Islet of Langerhans (tissue), 1 donor: Measurements from ENCODE around the gene OR1L8.

DNA sequence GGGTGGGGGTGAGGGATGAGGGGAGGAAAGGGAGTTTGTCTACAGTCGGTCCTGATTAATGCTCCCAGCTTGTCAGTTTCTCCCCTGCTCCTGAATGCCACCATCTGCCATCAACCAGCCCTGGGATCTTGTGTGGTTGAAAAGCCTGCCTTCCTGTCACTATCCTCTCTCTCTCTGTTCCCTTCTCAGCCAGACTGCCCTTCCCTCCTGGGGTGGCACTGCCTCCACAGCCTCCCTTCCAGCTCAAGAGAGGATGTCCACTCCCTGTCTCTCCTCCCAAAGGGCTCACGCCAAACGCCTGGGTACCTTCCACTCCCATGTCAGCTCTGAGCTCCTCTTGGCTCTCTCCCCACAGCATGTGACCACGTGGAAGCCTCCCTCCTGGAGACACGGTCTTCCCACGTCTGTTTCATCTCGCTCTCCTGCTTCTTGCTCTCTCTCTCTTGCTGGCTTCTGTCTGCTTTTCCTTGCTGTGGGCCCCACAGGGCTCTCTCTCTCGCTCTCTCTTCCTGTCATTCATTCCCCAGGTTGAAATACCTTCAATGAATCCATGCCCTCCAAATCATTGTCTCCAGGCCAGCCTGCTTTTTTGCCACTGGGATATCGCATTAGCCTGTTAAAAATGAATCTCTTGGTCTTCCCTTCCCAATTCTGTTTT lies 186.2 kb downstream of the DAB2IP start:
- RRBS = no CpG with 5 or more reads among the region's 9 CpGs

- RRBS = no CpG with 5 or more reads among the region's 26 CpGs
These were observed 201.4 kb downstream of the DAB2IP start for GRCh38 chr9:121852626-121853347.

DNA sequence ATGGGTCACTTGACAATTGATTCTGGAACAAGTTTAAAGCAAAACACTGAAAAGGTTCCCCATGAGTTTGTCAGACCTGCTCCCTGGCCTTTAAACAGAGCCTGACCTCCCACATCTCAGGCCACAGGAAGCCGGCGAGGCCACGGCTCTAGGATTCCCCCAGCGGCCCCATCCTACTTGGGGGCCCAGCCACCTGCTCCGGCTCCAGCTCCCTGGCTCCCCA lies 62.0 kb downstream of the TTLL11 start:
- RRBS = 84% methylated on average over 5 of the region's 5 CpGs

DNA sequence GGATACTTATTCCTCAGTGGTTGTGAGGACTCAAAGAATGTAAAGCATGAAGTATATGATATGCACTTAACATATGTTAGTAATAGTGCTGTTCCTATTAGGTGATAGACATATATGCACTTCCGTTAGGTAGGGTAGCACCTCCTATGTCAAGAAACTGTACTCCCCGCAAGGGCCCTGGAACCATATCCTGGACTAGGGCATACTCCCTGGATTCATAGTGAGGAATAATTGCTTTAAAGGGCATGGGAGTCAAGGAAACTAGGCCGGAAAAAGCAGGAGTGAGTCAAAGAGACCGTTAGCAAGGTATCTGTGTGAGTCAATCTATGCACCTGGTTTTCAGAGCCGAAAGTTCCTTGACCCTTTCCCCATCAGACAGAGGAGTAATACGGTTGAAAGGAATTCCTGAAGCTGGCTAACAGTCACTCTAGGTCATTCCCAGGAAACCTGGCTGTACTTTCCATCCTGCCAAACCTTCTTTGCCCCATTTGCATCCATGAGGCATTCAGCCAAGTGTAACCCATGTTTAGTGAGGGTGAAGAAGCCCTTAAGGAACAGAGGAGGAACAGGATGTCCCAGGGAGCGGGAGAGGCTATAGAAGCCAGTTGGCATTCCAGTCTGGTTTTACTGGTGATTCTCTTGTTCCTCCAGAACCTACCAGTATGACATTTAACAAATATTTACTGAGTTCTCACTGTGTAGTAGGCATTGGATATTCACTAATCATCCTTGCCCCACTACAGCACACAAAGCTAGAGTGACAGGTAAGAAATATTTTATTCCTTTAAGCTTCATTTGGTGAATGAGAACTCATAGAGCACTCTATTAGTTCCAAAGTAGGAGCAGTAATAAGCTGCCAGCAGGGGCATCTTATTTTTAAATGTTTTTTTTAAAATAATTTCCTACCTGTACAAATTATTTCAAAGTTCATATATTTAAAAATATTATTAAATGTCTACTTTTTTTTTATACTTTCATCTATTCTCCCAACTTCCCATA lies 16.1 kb downstream of the RBM18 start:
- RRBS = no CpG with 5 or more reads among the region's 7 CpGs

DNA sequence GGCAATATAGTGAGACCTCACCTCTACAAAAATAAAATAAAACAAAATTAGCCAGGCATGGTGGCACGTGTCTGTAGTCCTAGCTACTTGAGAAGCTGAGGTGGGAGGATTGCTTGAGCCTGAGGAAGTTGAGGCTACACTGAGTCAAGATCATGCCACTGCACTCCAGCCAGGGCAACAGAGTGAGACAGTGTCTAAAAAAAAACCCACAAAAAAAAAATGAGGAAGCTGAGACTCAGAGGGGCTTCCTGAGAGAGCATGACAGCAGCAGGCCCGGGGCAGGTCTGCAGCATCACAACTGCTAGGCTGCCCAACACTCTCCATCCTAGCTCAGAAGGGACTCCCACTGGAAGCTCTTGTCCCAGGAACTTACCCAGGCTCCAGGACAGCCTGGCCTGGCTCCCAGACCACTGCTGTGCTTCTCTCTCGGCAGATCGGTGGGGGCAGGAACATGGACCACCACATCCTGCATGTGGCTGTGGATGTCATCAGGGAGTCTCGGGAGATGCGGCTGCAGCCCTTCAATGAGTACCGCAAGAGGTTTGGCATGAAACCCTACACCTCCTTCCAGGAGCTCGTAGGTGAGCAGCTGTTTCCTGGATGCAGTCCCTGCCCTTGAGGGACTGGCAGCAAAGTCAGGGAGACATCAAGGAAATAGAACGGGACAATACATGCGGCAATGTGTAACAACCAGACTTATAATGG lies 19.1 kb downstream of the PTGS1 start:
- RRBS = no CpG with 5 or more reads among the region's 10 CpGs

GRCh38 chr9:122394213-122394757 lies 23.5 kb downstream of the PTGS1 start:
- RRBS = no CpG with 5 or more reads among the region's 4 CpGs

GRCh38 chr9:122583219-122583804 lies at the start of gene OR1L8:
Gene OR1L8, minus strand, starts transcription at chr9:122583384.
- RRBS = no CpG with 5 or more reads among the region's 8 CpGs

DNA sequence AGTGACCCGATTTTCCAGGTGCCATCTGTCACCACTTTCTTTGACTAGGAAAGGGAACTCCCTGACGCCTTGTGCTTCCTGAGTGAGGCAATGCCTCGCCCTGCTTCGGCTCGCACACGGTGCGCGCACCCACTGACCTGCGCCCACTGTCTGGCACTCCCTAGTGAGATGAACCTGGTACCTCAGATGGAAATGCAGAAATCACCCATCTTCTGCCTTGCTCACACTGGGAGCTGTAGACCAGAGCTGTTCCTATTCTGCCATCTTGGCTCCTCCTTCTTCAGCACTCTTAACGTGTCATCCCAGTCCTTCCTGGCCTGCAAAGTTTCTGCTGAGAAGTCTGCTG lies 12.7 kb upstream of the OR1L8 start:
- RRBS = no CpG with 5 or more reads among the region's 10 CpGs

- RRBS = no CpG with 5 or more reads among the region's 5 CpGs
These were observed 30.7 kb upstream of the GPR21 start for GRCh38 chr9:123002672-123003299.

DNA sequence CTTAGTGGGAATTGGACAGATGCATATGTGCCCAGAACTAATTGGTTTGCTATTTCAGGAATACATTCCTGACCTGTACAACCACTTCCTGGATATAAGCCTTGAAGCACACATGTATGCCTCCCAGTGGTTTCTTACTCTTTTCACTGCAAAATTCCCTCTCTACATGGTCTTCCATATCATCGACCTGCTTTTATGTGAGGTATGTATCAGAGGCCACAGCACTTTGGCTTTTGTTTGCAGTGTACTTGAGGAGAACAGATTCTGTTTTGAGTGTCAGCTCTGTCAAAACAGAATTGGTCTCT lies 40.7 kb downstream of the GPR21 start:
- RRBS = no CpG with 5 or more reads among the region's 1 CpG

DNA sequence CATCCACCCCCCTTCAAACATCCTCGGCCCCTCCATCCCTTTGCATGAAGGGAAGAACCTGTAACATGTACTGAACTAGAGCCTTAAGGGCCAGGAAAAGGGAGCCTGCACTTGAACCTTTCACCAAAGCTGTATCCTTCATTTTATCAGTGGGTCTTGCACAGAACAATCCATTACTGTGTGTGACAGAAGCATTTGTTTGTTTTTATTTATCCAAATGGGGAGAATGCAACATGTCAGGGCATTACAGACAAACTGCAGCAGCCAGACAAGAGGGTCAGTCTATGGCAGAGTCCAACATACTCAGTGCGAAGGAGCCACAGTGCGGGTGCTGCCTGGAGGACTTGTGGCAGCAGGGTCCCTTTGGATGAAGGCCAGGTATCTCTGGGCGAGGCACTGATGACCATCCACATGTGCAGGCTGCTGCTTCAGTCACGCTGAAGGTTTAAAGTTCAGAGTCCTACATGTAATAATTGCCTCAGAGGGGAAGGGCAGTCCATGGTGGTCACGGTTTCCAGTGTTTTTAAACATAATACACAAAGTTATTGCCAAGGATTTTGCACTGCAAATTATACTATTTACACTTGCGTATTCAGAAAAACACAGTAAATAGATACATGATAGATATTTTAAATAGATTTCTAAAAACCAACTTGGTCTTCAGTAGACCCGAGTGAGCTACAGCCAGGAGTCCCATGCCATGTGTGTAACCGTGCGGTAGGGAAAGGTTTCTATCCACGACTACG lies 76.0 kb downstream of the GPR21 start:
- RRBS = no CpG with 5 or more reads among the region's 12 CpGs

- RRBS = 15% methylated on average over 4 of the region's 25 CpGs
These were observed 78.0 kb downstream of the GPR21 start for GRCh38 chr9:123111074-123112272.

GRCh38 chr9:123122565-123123128 lies 89.2 kb downstream of the GPR21 start:
- RRBS = no CpG with 5 or more reads among the region's 5 CpGs

GRCh38 chr9:123131364-123132131 lies 98.1 kb downstream of the GPR21 start:
- RRBS = no CpG with 5 or more reads among the region's 2 CpGs

DNA sequence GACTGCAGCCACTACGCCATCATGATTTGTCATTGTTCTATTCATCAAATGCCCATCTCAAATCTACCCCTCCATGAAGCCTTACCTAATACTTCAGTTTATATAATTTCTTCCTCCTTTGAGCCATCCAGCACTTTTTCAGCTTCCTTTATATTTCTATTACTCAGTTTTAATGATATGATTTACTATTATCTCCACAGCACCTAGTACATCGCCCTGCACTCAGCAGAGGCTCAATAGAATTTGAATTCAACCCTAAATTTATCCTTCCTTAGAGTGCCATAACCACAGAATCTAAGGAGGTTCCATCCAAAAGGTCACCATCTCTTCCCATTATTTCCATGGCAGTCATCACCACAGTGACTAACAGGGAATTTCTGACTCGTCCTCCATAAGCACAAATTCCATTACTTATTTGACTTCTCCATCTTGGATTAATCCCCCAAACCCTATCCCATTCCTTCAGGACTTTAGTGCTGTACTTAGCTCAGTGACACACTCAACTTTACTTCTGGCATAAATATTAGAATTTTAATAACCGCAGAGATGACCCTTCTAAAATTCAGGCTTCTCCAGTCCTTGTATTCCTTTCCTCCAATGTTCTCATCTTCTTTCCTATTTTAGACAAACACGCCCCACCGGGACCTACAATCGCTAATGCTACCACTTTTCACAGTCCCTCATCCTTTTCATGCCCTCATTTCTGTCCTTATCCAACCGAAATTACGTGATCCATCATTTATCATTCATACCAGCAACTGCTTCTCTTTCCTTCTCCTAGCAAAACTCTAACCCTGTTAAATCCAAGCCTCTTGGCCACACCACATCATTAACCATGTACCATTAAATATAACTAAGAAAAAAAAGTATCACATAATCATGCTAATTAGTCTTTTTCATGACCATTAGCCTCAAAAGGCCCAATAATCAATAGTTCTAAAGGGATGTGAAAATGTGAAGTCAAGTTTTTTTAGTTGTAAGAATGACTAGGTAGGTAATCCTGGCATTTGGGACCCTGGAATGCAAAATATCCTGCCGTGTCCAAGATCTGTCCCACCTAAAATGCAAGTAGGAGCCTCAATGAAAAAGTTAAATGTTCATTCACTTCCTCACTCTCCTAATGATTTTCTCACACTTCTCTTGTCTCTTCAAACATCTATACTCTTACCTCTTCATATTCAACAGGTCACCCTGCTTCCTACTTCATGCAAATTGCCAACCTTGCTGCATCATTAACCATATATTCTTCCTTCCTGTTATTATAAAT lies 74.9 kb downstream of the STRBP start:
- RRBS = no CpG with 5 or more reads among the region's 10 CpGs

GRCh38 chr9:123222224-123222529 lies 46.2 kb downstream of the STRBP start:
- RRBS = no CpG with 5 or more reads among the region's 2 CpGs

- RRBS = no CpG with 5 or more reads among the region's 11 CpGs
These were observed 1.6 kb downstream of the STRBP start for GRCh38 chr9:123266444-123267615.

GRCh38 chr9:123299483-123300257 lies 31.3 kb upstream of the STRBP start:
- RRBS = 100% methylated on average over 1 of the region's 12 CpGs

GRCh38 chr9:123326461-123327058 lies 29.4 kb upstream of the CRB2 start:
- RRBS = no CpG with 5 or more reads among the region's 10 CpGs

GRCh38 chr9:123336269-123336916 lies 19.6 kb upstream of the CRB2 start:
- RRBS = no CpG with 5 or more reads among the region's 8 CpGs